WTC11 (cell line): Measurements from ENCODE around the gene CHD9.

GRCh38 chr16:53031294-53031875 lies 21.3 kb downstream of the CHD9NB start:
- PRO-cap: no peak

GRCh38 chr16:53054658-53055085 lies at the start of gene CHD9:
TSS of gene CHD9 (plus strand) at chr16:53054991.
- PRO-cap: bidirectional peak, plus-strand start at chr16:53055033, minus-strand start at chr16:53054842

- PRO-cap: no peak
Measured at GRCh38 chr16:53071606-53072642, 17.1 kb downstream of the CHD9 start.

DNA sequence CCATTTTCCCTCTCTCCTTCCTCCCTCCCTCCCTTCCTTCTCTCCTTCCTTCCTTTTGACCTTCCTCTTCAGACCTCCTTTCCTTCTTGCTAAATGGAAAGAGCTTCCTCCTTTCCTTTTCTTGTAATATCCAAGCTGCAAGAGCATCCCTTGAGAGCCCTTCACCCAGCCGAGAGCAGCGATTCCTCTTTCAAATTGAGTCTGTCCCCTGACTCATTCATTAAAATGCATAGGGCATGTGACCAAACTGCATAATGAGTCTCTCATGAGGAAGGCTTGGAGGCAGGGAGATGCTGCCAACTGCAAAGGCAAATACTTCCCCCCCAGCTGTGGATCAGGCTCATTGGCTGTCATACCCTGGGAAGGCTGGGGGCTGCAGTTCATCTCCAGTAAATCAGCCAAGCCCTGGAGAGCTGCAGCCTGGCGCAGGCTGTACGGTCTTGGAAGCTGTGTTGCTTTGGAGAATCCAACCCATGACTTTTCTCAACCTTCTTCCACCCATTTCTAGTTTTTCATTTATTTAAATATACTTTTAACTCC lies 37.1 kb downstream of the CHD9 start:
- PRO-cap: bidirectional peak, plus-strand start at position 410 of the sequence, minus-strand start at position 197 of the sequence

GRCh38 chr16:53131803-53132353 lies 77.1 kb downstream of the CHD9 start:
- PRO-cap: no peak

DNA sequence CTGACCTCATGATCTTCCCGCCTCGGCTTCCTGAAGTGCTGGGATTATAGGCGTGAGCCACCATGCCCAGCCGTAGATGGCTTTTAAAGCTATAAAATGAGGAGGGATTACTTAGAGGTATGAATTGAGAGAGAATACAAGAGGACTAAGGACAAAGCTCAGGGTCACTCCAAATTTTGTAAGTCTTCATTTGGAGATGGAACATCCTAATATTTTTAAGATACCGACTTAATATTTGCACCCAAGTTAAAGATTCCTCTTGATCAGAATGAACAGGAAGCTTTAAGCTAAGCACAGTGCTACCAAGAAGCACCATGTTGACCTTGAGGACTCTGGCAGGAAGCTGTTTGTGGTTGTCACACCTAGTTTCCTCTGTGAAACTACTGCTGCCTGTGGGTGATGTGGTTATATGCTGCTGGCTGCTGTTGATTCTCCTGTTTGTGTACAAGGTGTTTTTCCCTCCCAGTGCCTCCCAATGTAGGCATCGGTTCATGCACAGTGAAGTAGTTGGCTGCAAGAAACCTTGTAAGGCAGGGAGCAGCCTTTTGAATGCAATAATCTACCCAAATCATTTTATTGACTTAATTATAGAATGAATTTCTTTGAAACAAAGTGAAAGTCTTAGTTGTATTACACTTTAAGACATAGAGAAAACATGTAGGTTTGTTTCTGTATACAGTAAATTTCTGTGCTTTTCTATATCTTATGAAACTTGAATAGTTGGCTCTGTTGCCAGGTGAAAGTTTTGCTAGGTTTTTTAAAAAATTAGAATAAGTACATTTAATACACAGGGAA lies 23.4 kb downstream of the RBL2 start:
- PRO-cap: no peak

GRCh38 chr16:53775724-53776633 lies 72.0 kb downstream of the FTO start:
- PRO-cap: no peak

DNA sequence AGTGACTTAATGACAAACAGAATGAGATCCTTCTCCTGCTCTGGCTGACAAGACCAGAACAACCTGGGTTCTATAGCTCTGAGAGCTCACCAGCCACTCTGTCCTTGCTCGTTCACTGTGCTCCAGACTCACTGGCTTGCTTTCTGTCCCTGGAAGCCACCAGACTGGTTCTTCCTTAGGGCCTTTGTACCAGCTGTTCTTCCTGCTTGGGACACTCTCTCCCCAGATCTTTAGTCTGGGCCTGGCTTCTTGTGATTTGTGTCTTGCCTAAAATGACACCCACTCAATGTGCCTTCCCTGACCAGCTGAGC lies 76.1 kb downstream of the FTO start:
- PRO-cap: no peak

- PRO-cap: no peak
Measured at GRCh38 chr16:53991663-53992149, 287.8 kb downstream of the FTO start.

GRCh38 chr16:54266357-54267048 lies 20.1 kb downstream of the IRX3 start:
- PRO-cap: no peak

- PRO-cap: no peak
Measured at GRCh38 chr16:54284798-54285885, 1.4 kb downstream of the IRX3 start.

DNA sequence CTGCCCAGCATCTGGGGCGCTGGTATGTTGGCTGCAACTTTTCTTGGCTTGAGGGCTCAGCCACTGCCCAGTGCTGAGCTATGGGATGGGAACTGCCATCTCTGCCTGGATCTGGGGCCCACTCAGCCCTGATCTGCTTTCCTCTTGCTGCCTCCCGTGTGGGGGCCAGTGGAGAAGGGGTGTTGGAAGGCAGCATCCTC lies 115.8 kb upstream of the IRX3 start:
- PRO-cap: no peak

- PRO-cap: no peak
Measured at GRCh38 chr16:54421923-54422581, 135.5 kb upstream of the IRX3 start.

- PRO-cap: unidirectional peak, minus-strand start at chr16:54457158
Measured at GRCh38 chr16:54457025-54457372, 170.4 kb upstream of the IRX3 start.

DNA sequence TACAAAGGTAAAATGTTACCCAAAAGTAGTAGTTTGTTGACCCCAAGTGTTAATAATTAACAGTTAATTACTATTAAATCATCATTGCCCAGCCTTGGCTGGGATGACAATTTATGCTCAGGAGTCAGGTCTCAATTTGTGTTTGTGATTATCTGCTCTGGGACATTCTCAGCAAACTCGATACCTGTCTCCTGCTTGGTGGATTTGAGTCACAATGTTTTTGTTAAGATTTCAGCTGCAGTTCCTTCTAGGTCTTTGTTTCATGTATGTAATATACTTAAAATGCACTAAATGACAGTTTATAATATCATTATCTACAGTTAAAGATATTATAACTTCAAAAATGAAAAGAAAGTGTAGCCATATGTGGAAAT lies 172.4 kb upstream of the IRX3 start:
- PRO-cap: no peak

- PRO-cap: no peak
Measured at GRCh38 chr16:54502974-54503595, 216.5 kb upstream of the IRX3 start.

DNA sequence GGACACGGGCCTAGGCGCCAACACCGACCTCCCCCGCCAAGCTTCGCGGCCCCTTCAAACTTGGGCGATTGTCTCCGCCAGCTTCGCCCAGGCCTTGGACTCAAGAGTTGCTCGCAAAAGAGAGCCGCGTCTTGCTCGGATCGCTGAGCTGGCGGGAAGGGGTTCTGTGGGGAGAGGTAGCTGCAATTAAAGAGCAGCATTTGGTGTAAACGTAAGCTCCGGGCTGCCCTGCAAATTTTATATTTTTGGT lies 775 bp downstream of the IRX5 start:
- PRO-cap: no peak

- PRO-cap: no peak
Measured at GRCh38 chr16:54933023-54933611, 2.5 kb downstream of the IRX5 start.

DNA sequence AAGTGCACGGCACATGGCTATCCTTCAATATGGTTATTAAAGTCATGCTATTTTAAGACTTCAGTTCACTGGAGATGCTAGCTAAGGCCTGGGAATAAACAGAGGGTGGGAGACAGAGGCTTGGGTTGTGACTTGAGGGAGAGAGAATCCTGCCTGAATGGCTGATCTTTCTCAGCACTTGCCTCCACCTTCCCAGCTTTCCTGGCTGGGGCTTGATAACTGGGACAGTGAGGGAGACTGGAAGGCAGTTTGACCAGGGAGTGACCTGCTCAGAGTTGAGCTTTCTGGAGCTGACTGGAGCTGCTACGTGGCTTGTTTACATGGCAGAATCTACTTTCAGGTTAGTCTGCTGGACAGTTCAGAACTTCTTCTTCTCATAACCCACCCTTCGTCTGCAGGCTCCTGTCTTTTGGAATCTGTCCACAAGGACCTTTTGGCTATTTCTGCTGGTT lies 9.9 kb downstream of the IRX5 start:
- PRO-cap: no peak

- PRO-cap: no peak
Measured at GRCh38 chr16:55493135-55493558, 14.1 kb downstream of the MMP2 start.